ReNcell CX (cell line): Measurements from ENCODE around the gene SEC61A1.

GRCh38 chr3:127768500-127769266, 53.6 kb downstream of the MGLL start:
- PRO-cap = no peak

GRCh38 chr3:127813090-127813897, 9.0 kb downstream of the MGLL start:
- PRO-cap = no peak

- PRO-cap = no peak
Measured at GRCh38 chr3:127814907-127816072, 7.0 kb downstream of the MGLL start.

DNA sequence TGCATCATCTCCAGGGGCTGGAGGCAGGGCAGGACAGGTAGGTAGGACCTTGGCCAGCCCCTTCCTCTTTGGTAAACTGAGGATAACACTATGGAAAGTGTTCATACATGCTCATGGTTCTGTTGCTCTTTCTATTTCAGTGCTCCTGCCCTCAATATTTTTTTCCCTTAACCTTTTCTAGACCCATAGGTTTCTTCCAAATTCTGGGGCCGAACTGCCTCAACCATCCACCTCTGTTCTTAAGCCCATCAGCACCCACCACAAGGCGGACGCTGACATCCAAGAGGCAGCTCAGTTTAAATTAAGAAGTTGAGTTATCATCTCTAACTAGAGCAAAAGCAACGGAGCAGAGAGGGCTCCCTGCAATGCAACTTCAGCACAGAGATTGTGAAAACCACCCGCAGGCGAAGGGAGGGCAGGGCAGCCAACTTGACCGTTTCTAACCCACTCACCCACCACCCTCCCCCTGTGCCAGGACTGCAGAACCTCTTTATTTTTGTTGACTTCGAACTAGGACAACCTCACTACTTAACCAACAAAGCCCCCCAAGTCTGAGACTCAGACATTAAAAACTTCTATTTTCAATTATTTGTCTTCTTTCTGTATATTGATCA, 2.3 kb downstream of the MGLL start:
- PRO-cap = no peak

DNA sequence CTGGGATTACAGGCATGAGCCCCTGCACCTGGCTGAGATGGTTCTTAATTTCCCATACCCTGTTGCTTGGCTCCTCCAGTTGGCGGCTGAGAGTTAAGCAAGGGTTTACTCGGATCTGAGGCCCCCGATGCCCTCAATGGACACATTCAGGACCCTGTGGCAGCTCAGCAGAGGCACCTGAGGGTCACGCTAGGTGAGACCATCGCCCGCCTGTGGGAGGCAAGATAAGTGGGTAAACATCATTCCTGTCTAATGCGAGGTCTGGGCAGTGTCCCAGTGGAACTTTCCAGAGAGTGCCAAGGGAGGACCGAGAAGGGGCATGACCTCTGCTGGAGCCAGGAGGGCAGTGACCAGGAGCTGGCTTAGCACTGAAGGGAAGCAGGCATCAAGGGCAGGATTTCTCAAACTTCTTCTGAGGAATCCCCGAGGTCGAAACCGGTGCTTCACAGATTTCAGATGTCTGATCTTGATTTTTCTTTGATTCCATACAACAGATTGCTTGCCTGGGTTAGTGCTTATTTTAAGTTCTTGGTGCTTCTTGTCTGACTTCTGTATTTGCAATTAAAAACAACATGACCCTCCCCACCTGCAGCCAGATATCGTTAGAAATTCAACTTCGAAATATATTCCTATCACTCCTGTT, 65.4 kb upstream of the SEC61A1 start:
- PRO-cap = no peak

DNA sequence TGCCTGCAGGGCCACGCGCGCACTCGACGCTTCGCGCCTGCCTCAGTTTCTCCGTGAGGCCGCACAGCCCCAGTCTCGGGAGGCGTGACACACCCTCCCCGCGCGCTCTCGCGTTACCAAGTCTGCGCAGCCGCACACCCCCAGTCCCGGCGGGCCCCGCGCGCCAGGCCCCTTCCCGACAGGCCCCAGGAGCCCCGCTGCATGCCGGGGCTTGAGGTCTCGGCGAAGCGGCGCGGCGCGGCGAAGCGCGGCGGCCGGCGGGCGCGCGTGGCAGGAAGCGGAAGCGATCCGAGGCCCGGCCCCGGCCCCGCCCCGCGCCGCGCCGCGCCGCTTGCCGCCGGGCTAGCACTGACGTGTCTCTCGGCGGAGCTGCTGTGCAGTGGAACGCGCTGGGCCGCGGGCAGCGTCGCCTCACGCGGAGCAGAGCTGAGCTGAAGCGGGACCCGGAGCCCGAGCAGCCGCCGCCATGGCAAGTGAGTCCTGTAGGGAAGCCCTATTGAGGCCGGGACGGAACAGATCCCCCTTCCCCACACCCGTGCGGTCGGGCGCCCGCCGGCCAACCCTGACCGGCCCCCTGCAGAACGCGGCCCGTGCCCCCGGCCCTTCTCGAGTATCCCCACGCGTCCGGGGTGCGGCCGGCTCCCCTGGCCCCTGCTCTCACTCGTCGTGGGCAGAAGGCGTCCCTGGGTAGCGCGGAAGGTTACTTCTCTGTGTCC, at the start of gene SEC61A1:
Gene SEC61A1, plus strand, starts transcription at position 351 of the 716 bp plus-strand sequence.
- PRO-cap = bidirectional peak, plus-strand start at position 383 of the sequence, minus-strand start at position 111 of the sequence

- PRO-cap = no peak
Measured at GRCh38 chr3:128061329-128062302, 9.4 kb downstream of the SEC61A1 start.

DNA sequence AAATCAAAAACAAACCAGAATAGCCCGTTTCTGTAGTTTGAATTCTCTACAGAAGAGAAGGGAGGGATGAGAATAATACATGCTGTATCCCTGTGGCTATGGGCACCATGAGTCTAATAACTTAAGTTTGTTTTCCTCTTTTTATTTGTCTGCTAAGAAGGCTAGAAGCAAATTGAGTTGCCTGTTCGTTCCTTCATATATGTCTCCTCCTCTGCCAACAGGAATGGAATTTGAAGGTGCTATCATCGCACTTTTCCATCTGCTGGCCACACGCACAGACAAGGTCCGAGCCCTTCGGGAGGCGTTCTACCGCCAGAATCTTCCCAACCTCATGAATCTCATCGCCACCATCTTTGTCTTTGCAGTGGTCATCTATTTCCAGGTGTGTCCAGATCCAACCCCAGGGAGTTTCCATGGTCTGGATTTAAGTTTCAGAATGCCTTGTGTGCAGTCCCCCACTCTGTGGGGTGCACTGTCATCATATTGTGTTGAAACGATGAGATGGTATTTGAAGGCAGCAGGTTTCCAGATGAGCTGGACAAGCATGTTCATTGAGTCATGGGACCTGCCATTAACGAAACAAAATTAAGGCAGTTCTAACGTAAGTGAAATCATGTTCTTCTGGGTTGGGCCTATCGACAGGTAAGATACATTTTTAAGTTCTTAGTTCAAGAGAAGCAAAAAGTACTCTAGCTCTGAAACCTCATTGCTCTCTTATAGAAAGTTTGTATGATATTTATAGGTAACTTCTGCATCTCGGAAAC, 12.6 kb downstream of the SEC61A1 start:
- PRO-cap = no peak

DNA sequence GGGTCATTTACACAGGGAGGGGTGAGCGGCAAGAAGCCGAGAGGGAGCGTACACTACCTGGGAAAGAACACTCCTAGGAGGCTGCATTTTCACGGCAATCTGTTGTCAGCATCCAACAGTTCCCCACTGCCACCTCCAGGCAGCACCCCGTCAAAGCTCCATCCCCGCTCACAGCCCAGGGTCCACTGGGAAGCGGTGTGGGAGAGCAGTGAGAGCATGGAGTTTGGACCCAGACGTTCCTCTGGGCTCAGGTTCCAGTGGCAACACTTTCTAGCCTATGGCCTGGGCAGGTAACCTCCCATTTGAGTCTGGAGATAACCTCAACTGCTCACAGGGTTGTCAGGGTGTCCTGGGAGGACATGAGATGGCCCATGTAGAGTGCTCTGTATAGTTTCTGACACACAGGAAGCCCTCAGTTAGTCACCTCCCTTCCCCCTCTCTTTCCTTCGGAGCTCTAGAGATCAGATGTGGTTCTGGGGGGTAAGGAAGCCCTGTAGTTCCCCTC, 29.2 kb downstream of the RUVBL1 start:
- PRO-cap = no peak

GRCh38 chr3:128282606-128283088, 129.4 kb downstream of the EEFSEC start:
- PRO-cap = no peak

DNA sequence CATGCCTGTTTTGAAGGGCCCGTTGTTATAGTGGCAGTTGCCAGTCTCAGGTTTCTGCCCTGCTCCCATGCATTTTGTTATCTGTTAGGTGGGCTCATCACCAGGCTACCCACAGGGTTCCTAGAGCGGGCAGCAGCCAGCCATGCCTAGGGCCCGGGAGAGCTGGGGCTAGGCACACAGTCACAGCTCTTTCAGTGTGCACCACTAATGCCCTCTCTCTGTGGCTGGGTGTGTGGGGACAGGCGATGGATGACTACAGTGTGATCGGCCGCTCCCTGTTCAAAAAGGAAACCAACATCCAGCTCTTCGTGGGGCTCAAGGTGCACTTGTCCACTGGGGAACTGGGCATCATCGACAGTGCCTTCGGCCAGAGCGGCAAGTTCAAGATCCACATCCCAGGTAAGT, 108.7 kb downstream of the DNAJB8 start:
- PRO-cap = no peak

DNA sequence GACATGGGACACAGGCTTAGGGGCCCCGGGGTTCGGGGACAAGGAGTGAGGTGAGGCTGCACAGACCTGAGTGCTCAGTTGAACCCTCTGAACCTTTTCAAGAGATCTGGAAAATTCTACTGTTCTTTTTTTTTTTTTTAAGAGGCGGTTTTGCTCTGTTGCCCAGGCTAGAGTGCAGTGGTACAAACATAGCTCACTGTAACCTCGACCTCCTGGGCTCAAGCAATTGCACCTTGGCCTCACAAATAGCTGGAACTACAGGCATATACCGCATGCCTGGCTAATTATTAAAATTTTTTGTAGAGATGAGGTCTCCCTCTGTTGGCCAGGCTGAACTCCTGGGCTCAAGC, 45.4 kb downstream of the RPN1 start:
- PRO-cap = no peak

DNA sequence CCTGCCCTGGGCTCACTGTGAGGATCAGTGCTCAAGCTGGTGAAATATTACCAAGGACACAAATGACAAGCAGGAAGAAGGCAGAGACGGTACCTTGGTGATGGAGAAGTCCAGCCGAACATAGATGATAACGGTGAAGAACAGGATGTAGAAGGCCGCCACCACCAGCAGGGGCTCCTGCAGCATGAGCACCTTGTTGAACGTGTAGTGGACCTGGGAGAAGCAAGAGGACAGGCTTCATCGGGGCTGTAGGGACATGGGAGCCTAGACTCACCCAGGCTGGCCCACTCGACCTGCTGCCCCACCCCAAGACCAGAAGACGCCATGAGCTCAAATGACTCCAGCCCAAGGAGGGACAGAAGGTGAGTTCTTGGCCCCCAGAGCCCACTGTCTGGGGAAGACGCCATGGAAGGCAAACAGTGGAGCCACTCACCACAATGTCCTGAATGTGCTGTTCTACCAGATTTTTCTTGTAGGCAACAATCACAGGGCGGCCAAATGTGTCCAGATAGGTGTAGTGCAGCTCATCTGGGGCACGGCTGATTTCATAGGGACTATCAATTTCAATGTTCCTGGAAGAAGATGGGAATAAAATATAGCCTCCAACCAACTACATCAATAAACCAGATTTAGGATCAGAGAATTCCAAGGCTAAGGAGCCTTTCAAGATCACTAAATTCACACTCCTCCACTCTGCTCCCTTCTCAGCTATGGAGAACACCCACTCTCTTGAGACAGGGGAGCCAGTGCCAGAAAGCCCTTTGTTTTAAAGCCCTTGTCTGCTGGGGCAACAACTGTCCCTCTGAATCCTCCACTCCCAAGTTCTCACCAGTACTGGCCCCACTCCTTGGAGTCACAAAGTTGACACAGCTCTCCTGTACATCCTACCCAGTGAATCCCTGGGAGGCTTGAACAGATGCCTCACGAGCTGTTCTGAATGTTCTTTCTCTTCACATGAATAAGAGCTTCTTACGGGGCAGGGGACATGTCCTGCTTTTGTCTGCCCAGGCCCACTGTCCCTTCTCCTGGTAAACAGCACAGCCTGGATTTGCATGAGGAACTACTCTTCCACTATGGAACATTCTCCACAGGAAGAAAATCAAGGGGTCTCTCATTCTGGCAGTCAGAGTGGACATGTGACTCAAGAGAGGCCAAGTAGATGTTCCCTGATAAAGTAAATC, 24.8 kb downstream of the RPN1 start:
- PRO-cap = no peak

GRCh38 chr3:128757185-128757885, 31.4 kb downstream of the RAB7A start:
- PRO-cap = no peak

DNA sequence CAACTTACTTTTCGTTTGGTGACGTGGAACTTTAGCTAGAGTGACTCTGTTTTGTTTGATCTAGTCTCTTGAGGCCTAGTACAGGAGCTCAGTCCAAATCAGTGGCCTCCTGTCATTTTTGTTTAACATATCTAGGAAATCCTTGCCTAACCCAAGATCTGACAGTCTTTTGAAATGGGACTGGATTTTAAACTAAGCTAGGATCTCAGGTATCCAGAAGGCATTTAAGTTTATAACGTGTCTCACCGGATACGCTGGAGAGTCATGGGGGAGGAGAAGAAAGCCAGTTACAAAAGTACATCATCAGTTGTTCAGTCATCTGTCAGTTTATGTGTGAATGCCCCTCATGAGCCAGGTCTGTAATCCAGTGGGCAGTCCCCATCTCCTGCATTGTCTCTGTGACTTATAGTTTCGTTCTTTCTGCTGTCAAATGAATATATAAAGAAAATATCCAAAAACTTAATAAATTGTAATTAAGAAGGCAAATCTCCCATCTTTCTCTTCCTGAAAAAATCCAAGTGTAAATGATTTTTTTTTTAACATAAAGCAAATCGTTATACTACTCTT, 44.4 kb downstream of the RAB7A start:
- PRO-cap = no peak

GRCh38 chr3:128791173-128792076, 65.4 kb downstream of the RAB7A start:
- PRO-cap = no peak

- PRO-cap = no peak
Measured at GRCh38 chr3:128804830-128805297, 74.6 kb upstream of the ACAD9 start.

- PRO-cap = no peak
Measured at GRCh38 chr3:128878441-128879318, 740 bp upstream of the ACAD9 start.

- PRO-cap = no peak
Measured at GRCh38 chr3:128998518-128998987, 2.6 kb upstream of the EFCC1 start.

- PRO-cap = bidirectional peak, plus-strand start at chr3:129120835, minus-strand start at chr3:129120644
Measured at GRCh38 chr3:129120244-129121332, 1.0 kb downstream of the RAB43 start.